Breast epithelium (tissue), 2 donors: ENCODE data around the gene ZBTB20.

DNA sequence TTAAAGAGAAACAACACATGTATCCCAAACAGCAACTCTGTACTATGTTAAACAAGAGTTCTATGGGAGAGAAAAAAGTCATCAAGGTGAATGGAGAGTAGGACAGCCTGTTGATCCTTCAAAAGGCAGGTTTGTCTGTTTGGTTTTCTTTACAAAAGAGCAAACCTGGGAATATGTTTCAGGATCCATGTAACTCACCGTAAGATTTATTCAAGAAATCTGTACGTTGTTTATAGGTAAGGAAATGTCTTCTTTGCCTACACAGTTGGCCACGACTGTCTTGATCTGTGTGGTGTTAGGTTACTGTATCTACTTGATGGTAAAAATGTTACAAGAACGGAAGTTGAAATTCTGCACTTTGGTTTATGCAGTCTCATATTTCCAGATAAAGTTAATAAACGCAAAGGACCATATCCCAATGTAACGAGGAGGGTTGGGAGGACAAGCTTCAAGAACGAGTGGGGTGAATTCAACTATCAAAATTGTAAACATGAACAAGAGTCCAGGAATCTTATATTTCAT lies 1.1 kb downstream of the USF3 start:
- PRO-cap = no peak
- RAMPAGE, long total RNA, 2 experiments = no peak in any of the 2 experiments

DNA sequence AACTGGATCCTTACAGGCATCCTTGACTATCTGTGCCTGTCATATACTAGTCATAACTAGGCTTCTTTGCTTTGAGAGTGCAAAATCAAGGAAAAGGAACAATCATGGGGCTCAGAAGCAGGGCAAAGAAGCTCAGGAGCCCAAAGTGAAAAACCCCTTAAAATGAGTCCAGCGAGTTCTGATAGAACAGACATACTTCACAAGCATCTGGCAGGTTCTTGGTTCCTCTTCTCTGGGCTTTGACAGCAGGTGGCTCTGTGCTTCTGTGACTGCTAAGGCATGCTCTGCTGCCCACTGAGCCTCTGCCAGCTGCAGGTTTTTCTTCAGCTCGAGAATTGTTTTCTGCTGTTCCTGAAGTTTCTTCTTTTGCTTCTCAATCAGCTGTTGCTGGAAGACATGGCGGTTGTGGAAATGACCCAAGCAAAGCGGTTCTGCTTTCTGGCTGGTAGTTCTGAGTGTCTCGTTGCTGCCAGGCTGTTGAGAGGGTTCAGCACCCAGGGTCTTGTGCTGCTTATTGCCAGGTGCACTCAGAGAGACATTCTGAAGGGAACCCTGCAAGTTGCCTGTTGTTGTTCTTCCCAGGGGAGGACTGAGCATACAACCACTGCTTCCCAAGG lies 50.9 kb downstream of the CCDC191 start:
- PRO-cap = no peak
- RAMPAGE, long total RNA, 2 experiments = no peak in any of the 2 experiments

GRCh38 chr3:114299380-114299912 lies 5.6 kb downstream of the TIGIT start:
- PRO-cap = no peak
- RAMPAGE, long total RNA, 2 experiments = no peak in any of the 2 experiments

- PRO-cap = no peak
- RAMPAGE, long total RNA, 2 experiments = no peak in any of the 2 experiments
Observed at GRCh38 chr3:114380007-114380933, 86.4 kb downstream of the TIGIT start.

DNA sequence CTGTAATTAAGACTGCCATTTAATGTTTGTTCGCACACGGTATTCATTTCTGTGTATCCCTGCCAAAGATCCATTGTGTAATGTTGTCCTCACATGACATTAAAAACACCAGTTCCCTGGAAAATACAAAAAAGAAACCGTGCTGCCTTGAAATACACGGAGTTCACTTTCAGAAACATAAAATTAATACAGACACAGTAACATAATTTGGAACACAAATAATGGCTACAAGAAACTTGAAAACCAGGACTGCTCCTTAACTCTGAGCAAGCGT lies 125.2 kb downstream of the TIGIT start:
- PRO-cap = no peak
- RAMPAGE, long total RNA, 2 experiments = no peak in any of the 2 experiments

DNA sequence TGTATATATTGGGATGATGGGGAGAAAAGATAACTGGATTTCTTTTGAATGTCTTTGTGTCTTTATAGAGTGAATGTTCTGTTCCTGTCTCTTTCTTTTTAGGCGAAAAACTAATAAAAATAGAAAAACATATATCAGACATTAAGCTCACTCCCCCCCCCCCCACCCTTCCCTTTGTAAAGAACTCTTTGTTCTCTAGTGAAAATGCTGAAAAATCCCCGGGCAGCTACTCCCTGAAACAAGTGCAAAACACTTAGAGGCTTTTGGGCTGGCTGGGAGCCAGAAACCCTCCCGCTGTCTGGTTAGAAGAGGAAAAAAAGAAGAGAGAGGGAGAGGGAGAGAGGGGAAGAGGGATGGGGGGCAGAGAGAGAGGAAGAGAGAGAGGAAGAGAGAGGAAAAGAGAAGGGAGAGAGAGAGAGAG lies 160.0 kb downstream of the TIGIT start:
- PRO-cap = no peak
- RAMPAGE, long total RNA, 2 experiments = no peak in any of the 2 experiments

DNA sequence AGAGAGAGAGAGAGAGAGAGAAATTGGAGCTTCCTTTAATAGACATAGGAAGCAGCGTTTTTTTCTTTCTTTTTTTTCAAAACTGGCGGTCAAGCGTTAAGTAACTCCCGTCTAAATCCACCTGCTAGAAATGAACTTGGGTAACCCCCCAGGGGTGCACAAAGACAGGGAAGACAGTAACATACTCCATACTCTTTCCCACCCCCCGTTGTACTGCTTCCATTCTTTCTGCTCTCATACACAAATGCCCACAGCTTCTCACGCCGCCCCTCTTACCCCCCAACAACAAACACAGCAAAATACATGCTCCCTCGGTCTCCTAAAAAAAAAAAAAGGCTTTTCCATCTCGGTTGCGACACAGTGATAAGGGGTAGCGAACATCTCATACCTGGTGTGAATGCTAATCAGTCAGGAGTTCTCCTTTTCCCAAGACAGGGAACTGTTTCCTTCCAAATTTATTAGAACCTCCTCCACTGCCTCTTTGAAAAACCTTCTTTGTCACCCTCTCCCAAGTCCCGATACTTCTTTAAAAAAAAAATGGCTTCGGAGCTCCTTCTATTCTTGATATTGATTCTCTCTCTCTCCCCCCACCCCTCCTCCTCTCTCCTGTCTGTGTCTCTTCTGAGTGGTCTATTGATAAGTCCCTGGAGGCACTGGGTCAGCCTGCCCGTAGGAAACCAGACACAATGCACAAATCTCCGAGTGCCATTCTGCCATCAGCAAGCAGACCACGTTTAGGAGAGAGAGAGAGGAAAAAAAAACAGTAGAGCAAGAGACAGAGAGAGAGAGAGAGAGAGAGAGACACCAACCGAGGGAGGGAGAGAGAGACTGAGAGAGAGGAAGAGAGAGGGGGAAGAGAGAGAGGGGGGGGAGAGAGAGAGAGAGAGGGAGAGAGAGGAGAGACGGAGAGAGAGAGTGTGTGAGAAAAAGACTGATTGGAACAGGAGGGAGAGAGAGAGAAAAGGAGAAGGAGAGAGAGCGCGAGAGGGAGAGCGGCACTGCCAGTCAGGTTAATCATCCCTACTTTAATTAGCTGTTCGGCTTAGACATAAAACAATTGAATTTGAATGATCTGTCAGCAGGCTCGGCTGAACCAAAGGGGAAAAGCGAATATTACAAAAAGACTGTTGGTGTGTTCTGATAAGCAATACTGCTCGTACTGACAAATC lies 160.7 kb downstream of the TIGIT start:
- PRO-cap = no peak
- RAMPAGE, long total RNA, 2 experiments = no peak in any of the 2 experiments

- PRO-cap = no peak
- RAMPAGE, long total RNA, 2 experiments = no peak in any of the 2 experiments
Observed at GRCh38 chr3:114584362-114585155, 290.7 kb downstream of the TIGIT start.

- PRO-cap = bidirectional peak, plus-strand start at chr3:115146731, minus-strand start at chr3:115146681; bidirectional peak, plus-strand start at chr3:115147041, minus-strand start at chr3:115146940; unidirectional peak, minus-strand start at chr3:115147243
- RAMPAGE, long total RNA, 2 experiments = start-site peak on the minus strand in 2 of 2 experiments, at chr3:115147240-115147266 at its widest, 131 to 1,355 reads per replicate
Observed at GRCh38 chr3:115146510-115147374, at the start of gene ZBTB20. ZBTB20 (minus strand) TSS chr3:115147288.

GRCh38 chr3:115165150-115165780 lies 18.2 kb upstream of the ZBTB20 start:
- PRO-cap = no peak
- RAMPAGE, long total RNA, 2 experiments = no peak in any of the 2 experiments

DNA sequence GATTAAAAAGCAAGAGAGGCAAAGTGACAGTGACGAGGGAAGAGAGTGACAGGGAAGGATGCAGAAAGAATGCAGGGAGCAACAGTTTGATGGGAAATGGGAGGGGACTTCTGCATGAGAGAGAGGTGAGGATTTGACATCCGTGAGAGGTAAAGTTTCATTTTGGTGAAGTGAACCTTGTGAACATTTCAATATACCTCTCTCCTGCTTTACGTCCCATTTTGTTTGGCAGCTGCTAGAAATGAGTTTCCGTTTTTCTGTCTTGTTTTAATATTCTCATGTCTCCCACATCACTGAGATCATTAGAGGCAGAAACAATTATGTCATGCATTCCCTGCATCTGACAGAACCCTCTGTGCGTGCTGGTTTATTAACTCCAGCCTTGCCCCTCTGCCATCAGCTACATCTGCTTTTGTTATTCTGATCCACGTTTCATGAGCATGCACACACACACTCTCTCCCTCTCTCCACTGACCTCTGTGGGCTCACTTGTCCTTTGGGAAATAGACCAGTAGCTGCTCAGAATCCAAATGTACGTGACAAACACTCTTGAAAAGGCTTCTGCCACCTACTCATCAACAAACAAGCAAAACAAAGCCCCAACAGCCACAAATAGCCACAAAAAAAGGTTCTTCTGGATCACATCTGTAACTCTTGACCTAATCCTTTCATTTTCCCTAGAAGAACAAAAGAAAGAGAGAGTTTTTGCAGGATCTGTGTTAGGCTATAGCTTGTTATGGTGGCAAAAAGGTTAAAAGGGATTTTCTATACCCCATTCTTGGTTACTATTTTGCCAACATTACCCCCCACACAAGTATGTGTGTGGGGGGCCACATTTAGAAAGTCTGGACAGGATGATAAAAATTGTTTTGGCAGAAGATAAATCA lies 161.9 kb downstream of the GAP43 start:
- PRO-cap = no peak
- RAMPAGE, long total RNA, 2 experiments = no peak in any of the 2 experiments

GRCh38 chr3:115804961-115805162 lies 181.6 kb downstream of the GAP43 start:
- PRO-cap = no peak
- RAMPAGE, long total RNA, 2 experiments = no peak in any of the 2 experiments

DNA sequence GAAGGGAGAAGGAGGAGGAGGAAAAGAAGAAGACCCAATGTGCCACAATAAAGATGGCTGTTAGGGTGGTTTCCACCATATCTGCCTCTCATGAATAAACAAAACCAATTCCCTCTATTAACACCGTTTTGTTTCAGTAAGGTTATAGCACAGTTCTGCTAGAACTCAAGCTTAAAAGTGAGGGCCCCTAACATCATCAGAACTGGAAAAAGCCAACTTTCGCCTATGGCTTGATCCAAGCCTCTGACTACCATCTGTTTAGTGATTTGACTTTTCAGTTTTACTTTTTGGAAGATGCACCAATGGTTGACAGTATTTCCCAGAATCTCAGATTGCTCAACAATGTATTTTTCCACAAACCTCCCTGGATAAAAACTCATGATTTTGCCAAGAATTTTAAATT lies 190.8 kb downstream of the LSAMP start:
- PRO-cap = no peak
- RAMPAGE, long total RNA, 2 experiments = no peak in any of the 2 experiments

GRCh38 chr3:116434286-116434620 lies 11.0 kb downstream of the LSAMP start:
- PRO-cap = unidirectional peak, plus-strand start at chr3:116434563
- RAMPAGE, long total RNA, 2 experiments = no peak in any of the 2 experiments

- PRO-cap = no peak
- RAMPAGE, long total RNA, 2 experiments = no peak in any of the 2 experiments
Observed at GRCh38 chr3:117610053-117610493, 1164.8 kb upstream of the LSAMP start.

GRCh38 chr3:118600969-118601483 lies 433.6 kb downstream of the IGSF11 start:
- PRO-cap = no peak
- RAMPAGE, long total RNA, 2 experiments = no peak in any of the 2 experiments

- PRO-cap = no peak
- RAMPAGE, long total RNA, 2 experiments = no peak in any of the 2 experiments
Observed at GRCh38 chr3:118933088-118933656, 101.5 kb downstream of the IGSF11 start.

- PRO-cap = no peak
- RAMPAGE, long total RNA, 2 experiments = no peak in any of the 2 experiments
Observed at GRCh38 chr3:118972997-118973211, 61.7 kb downstream of the IGSF11 start.

DNA sequence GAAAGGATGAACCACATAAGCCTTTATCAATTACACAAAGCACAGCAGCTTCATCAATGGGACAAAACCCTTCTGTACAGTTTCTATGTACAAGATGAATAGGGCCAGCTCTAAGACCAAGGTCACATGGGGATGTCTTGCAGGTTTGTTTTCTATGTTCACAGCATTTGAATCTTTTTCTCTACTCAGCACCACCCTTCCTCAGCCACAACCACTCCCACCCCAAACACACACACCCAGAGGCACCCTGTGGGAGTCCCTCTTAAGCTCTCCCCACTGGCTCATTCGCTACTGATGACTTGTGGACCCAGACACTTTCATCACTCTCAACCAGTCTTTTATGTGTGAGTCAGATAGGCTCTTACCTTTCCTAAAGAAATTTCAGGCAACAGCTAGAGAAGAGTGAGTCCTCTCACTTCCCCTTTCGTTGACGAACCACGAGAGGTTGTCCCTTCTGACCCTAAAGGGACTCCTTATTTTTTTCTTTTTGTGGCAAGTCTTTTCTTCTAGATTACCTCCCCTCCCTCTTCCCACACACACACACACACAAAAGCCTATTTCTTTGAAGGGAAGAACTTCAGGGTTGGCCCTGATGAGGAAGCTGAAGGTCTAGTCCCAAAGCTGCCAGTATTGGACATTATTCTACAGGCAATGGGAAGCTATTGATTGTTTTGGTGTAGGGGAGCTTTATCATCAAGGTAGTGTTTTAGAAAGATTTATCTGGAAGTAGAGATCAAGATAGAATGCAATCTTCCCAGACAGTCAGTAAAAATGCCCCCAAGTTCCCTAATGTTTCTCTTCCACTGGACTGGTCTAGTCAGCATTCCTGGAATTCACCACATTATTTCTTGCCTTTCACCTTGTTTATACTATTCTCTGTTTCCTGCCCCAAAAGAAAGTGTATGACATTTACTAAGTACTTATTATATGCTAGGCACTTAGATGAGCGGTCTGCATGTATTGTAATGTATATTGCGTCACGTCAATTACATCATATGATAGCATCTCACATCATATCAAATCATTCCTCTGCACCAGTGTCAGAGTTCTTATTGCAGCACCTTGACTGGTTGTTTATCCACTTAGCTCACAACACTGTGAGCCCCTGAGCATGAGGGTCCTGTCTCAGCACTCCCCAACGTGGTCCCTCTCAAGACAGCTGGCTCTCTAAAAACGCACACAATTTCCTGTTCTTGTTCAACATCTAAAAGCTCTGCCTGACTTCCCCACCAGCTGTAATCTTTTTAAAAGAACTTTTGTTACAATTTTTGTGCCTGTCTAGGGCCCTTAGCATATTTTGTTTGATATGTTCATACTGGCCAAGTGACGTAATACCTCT lies 58.4 kb downstream of the ARHGAP31 start:
- PRO-cap = no peak
- RAMPAGE, long total RNA, 2 experiments = no peak in any of the 2 experiments

- PRO-cap = no peak
- RAMPAGE, long total RNA, 2 experiments = no peak in any of the 2 experiments
Observed at GRCh38 chr3:119417690-119418389, 45.6 kb downstream of the TMEM39A start.